Penis (tissue), 1 donor: Measurements from ENCODE around the gene TNFSF4.

DNA sequence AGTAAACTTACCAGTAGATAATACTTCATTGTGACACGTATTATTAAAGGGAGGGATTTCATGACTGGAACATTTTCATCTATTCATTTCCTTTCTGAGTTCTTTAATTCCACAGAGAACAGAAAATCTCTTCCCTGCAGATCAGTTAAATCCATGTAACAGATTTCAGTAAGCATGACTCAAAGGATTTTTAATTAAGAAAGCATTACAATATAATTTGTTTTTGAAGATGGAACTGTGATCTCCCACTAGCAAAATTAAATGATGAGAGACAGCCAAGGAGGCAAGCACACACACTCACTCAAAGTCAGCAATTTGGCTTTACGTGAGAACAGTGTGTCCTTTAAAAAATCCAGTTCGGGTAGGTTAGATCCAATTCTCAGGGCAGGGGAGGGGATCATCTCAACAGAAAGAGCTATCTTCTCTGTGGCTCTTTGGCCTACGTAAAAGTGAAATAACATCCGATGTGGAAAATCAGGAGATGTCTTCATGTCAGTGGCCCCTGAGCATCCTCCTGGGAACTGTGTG, 10.7 kb upstream of the MYOC start:
- PRO-cap = no peak

GRCh38 chr1:171742289-171742976, 568 bp upstream of the VAMP4 start:
- PRO-cap = bidirectional peak, plus-strand start at chr1:171742425, minus-strand start at chr1:171742342; bidirectional peak, plus-strand start at chr1:171742780, minus-strand start at chr1:171742743

- PRO-cap = no peak
Measured at GRCh38 chr1:171744877-171745546, 3.1 kb upstream of the VAMP4 start.

DNA sequence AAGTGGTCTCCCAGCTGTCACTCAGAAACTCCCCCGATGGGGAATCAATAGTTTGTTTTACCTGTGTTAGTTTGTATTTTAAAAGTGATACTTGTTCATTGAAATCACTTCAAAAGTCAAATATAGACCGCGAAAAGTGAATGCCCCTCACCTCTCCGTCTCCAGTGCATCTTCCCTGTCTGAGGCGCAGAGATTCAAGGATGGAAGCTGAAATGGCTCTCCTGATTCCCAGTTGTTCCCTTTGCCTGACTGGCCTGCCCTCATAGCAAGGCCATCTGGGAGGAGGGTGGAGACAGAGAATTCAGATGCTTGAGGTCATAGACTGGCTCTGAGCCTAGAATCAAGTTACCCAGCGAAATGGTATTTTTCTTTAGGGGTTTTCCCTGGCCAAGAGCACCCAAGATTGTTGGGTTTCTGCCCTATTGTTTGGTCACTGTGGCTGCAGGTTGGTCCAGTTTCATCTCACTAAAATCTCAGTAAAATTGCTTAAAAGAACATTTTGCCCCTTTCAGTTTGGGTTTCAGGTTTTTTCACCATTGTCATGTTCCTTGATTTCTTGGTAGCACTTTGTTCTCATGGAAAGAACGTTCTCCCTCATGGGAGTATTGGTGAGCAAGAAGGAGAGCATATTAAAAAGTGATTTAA, 7.2 kb downstream of the METTL13 start:
- PRO-cap = no peak

GRCh38 chr1:171805526-171805756, 24.0 kb downstream of the METTL13 start:
- PRO-cap = no peak

DNA sequence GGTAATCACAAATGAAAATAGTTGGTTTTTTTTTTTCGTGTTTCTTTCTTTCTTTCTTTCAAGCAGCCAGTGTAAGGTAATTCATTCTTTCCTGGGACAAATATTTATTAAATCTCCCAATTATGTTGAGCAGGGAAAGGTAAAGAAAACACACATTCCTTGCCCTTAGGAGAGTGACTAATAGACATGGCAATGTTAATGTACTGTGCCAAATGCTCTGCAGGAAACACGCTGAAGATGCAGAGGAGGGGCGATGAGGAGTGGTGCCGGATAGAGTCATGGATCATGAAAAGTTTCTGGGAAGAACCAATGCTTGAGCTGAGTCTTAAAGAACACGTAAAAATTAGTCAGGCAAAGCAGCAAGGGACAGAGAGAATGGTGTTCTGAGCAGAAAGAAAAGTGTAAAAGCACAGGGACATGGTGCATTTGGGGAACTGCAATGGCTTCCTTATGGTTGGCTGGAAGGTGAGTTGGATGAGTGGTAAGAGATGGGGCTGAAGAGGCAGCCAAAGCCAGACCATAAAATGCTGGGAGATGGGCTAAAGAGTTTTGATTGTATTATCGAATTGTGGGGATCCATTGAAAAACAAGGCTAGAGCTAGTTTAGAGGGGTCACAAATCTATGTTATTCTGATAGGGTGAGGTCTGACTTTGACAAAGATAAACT, 199.3 kb downstream of the DNM3 start:
- PRO-cap = no peak

DNA sequence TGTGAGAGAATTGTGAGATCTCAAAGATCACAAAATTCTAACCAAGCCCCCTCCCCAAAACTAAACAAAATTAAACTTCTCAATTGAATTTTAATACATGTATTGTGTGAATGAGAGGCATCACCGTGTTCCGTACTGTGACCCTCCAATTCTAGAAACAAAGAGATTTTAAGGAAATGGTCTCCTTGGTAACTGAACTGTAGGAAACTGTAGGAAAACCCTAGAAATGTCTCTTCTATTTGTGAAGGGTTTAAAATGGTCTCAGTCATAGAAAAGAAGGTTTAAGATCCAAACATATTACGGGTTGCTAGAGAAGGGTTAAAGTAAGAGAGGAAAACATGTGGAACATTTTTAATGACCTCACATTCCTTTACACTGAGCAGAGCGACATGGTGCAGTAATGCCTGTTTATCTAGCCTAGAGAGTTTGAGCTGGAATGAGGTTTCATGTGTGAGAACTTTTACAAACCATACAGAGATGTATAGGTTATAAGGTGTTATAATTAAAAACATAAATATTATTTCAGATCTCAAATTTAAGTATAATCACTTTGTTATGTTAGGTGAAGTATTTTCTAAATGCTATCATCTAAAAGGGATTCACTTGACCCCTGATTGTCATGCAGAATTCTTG, 37.0 kb upstream of the C1orf105 start:
- PRO-cap = no peak

DNA sequence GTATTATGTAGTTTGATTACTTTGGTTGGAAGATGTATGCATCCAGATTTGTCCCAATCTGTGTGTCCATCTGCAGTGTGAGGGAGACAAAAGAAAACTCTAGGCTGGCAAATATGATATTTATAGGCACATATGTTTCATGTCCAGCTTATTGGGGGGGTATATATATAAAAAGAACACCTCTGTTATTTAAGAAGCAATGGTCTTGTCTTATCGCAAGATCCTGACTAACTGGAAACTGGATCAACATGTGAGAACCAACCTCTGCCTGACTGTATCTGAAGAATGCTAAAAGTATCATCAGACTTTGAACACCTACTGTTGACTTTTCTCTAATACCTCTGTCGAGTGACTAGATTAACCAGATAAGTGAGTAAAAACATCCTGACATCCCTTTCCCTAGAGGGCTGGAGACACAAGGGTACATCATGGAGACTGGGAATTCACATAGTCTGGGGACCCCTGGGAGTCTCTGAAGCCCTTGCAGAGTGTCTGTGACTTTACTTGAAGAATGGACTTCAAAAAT, 26.2 kb upstream of the PIGC start:
- PRO-cap = no peak

DNA sequence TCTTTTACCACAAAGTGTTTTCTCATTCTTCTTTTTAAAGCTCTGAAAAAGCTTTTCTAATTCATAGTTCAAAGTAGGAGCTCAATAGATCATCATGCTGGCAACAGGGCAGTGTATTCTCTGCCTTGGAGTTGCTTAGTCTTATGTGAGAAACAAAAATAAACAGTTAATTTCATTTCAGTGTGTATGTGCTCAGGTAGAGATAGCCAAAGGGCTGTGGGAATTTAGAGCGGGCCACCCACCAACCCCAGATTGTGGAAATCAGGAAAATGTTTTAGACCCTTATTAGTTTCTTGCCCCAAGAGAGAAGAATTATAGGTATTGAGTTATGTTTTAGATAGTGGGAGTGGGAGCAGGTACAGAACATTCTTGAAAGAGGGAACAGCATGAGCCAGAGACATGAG, 11.3 kb downstream of the SUCO start:
- PRO-cap = no peak

- PRO-cap = no peak
Measured at GRCh38 chr1:172661024-172661478, 2.1 kb downstream of the FASLG start.

DNA sequence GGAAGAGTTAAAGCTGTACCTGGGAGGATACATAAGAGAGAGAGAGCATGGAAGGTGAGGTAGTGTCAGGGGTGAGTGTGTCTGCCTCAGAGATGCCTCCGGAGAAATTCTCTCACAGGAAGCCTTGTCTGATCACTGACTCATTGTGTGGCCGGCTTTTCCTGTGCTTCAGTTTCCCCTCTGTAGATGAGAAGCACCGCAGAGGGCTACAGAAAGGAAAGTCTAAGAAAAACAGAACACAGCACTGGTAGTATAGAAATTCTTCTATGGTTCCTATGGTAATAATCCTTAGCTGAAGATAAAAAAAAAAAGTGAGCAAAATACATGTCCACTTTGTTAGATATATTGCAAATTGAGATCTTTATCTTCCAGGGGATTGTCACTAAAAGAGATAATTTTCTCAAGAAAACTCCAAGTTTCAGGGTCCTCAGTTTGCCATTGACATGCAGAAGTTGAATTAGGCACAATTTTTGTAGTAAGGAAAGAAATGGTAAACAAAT, 40.4 kb downstream of the FASLG start:
- PRO-cap = no peak

DNA sequence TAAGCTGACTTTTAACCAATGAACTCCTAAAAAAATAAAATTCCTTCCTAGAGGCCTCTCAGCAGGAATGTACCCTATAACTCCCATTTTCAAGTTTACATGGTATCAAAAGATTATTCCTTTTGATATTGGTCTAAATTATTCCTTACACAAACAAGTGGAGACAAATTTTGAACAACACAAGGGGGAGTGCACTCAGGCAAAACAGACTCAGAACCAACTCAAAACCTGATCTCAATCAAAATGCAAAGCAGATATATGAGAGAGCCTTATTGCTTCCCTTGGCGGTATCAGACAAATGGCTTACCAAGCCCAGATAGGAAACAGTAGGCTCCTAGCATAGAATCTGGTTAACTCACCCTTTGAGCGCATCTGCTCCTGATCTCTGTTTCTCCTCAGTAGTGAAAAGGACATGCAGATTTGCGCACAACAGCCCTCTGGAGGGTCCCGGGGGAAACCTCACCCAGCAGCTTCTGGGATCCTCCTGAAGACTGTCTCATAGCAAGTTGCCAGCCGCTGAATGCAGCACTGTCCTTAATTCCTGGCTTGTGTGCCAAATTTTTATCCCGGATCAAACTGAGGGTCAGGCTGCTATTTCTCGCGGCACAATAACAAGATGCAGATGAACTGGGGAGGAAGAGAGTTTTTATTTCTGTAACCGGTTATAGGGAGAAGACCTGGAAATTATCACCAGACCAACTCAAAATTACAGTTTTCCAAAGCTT, 192.1 kb downstream of the FASLG start:
- PRO-cap = no peak

GRCh38 chr1:173206655-173207628, at the start of gene TNFSF4:
Gene TNFSF4 (minus strand): TSS chr1:173207331.
- PRO-cap = no peak

DNA sequence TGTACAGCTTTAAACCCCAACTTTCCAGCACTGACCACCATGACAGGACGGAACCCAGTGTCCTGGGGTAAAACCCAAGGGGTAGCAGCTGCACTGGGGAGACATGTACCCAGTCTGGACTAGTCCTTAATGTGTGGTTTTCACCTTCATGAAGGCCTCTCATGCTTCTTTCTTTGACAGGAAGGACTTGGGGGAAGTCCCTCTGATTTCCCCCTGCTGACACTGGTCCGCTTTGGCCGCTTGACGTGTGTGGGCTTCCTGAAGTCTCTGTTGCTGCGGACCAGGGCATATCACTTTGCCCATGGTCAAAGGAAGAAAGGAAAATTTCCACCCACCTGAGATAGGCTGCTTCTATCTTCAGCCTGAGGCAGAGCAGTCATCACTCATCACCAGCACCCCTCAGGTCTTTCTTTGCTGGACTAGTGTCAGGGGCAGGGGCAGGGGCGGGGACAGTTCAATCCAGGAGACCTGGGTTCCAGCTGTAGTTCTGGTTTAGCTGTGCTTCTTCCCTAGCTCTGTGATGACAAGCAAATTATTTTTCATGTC, 66.2 kb upstream of the PRDX6 start:
- PRO-cap = no peak

DNA sequence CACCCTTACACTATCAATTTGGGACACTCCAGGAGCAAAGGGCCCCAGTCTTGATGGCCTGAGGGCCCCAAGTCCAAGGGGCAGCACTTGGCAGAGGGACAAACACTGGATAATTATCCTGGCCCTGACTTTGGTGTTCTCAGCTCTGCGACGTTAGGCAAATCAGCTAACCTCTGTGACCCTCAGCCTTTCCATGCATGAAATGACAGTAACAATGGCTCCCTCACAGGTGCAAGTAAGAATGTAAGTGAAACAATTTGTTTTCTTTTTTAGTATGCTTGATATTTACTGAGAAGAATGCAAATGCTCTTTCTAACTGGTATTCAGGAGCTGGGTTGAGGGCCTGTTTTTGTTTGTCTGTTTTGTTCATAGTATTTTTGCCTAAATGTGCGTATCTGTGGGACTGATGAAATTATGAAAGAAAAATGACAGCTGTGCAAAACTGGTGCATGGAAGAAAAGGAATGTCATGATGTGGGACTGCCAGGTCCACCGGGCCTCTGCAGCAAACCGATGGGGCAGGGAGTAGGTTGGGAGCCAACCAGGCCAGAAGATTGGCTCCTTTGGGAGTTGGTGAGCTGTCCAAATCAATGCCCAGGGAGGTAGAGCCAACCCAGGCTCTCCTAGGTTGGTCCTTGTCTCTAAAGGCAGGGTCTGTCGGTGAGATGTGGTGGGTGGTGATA, 61.5 kb upstream of the PRDX6 start:
- PRO-cap = no peak

- PRO-cap = no peak
Measured at GRCh38 chr1:173424758-173425428, 52.2 kb upstream of the PRDX6 start.

- PRO-cap = no peak
Measured at GRCh38 chr1:173473546-173473915, 3.6 kb upstream of the PRDX6 start.

DNA sequence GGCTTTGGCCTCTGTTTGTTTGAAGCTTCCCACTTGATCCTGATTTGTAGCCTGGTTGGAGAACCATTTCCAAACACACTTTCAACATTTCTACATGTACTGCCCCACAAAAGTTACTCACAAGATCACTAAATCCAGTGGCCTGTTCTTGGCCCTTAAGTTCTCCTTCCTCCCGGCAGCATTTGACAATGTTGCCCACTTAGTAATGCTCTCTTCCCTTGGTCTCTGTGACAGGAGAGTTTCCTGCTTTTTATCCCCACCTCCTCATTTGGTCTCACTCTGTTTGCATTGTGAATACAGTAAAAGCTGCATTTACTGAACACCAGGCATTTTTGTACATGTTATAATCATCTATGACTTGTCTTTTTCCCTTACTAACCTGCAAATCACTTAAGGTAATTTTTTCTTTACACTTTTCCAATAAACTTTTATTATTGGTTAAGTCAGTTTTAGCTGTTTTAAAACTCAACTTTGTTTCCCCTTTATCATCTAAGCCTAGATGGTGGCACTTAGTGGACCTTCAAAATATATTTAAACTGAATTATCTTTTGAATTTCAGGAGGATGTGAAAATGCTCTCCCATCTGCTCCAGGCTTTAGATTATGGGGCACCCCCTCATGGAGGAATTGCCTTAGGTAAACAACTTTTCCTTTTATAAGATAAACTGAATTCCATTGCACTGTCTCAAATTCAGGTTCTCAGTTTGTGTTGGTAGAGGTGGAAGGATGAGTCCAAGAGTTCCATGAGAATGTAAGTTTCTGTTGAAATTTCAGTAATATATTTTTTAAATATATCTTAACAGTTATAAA, 11.9 kb upstream of the ZBTB37 start:
- PRO-cap = no peak

DNA sequence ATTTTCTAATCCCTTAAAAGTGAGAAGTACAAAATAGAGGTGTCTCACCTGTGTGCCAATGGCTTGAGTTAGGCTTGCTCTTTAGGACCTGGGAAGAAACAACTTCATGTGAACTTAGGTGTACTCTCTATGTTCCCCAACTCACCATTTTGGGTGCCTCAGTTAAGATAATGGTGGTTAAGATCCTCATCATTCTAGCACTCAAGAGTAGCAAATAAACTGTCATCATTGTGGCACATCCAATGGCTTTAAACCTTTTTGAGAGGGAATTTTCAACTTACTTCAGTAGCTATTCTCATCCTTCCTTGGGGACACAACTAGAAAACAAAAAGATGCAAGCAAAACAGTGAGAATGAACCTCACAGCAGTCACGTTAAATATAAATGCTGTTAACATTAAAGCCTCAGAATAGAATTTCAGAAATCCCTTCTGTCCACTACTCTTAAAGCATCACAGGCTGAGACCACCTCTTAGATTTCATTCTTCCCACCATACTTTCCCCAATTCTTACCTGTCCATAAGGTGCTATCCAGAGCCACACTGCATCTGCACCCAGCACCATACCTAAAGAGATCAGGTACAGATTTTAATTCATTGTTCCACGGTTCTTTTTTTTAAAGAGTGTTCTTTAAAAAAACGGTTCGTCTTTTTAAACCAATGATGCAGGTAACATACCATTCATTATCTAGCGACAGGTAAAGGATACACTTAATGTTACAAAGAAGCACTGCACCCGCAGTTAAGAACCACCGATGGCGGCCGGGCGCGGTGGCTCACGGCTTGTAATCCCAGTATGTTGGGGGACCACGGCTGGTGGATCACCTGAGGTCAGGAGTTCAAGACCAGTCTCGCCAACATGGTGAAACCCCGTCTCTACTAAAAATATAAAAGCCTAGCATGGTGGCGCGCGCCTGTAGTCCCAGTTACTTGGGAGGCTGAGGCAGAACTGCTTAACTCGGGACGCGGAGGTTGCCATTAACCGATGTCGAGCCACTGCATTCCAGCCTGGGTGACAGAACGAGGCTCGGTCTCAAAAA, 1.4 kb upstream of the ZBTB37 start:
- PRO-cap = no peak

- PRO-cap = bidirectional peak, plus-strand start at chr1:173868235, minus-strand start at chr1:173867991
Measured at GRCh38 chr1:173867936-173868132, 346 bp upstream of the ZBTB37 start.